Measurements from ENCODE around the gene TEX36.

GRCh38 chr10:124165141-124165496, 71.7 kb upstream of the CHST15 start:
- RRBS = no CpG with 5 or more reads among the region's 4 CpGs

- RRBS = no CpG with 5 or more reads among the region's 20 CpGs
Measured at GRCh38 chr10:124172066-124172936, 78.9 kb upstream of the CHST15 start.

GRCh38 chr10:124416614-124417315, 2.0 kb downstream of the OAT start:
- RRBS = no CpG with 5 or more reads among the region's 8 CpGs

DNA sequence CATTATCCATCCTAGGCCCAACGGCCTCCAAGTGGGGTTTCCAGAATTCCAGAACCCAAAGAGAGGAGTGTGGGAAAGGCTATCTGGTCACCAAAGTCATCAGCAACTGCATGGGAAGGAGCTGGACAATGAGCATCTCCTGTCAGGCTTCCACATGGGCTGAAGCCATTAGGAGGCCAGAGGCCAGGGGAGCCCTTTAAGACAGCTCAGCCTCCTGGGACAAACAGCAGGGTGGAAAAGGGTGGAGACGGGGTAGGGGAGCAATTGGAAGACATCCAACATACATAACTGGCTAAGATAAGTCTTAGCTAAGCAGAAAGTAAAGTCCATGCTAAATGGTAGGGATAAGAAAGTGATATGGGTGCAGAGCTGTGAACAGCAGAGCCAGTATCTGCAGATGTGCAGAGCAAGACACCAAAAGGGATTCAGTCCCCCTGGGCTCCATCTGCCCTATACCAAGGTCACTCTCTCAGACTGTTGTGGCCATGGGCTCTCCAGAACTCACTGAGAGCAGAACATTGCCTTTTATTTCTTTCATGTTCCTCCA, 1.6 kb upstream of the OAT start:
- RRBS = no CpG with 5 or more reads among the region's 2 CpGs

GRCh38 chr10:124703540-124704520, 40.3 kb downstream of the FAM53B start:
- RRBS = no CpG with 5 or more reads among the region's 16 CpGs

GRCh38 chr10:124709566-124710201, 34.5 kb downstream of the FAM53B start:
- RRBS = no CpG with 5 or more reads among the region's 14 CpGs

DNA sequence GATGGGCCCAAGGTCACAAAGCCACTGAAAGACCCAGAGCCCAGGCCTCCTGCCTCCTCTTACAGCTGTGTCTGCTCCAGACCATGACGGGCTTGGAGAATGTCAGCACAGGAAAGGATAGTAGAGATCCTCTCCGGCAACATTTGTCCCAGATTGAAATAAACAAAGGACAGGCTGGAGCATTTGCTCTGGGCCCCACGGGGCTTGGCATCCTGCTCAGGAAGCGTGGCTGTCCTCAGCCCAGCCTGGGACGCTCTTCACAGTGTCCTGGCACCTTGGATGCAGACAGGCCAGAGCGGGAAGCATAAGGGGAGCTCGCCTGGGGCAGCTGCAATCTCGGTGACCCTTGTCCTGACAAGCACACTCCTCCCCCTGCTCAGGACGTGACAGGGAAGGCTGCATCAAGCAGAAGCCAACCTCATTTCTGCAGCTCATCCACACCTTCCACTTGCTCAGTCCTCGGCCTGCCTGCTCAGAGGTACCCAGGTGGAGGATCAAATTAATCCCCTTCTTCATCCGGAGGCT, 47.4 kb downstream of the ABRAXAS2 start:
- RRBS = no CpG with 5 or more reads among the region's 11 CpGs

DNA sequence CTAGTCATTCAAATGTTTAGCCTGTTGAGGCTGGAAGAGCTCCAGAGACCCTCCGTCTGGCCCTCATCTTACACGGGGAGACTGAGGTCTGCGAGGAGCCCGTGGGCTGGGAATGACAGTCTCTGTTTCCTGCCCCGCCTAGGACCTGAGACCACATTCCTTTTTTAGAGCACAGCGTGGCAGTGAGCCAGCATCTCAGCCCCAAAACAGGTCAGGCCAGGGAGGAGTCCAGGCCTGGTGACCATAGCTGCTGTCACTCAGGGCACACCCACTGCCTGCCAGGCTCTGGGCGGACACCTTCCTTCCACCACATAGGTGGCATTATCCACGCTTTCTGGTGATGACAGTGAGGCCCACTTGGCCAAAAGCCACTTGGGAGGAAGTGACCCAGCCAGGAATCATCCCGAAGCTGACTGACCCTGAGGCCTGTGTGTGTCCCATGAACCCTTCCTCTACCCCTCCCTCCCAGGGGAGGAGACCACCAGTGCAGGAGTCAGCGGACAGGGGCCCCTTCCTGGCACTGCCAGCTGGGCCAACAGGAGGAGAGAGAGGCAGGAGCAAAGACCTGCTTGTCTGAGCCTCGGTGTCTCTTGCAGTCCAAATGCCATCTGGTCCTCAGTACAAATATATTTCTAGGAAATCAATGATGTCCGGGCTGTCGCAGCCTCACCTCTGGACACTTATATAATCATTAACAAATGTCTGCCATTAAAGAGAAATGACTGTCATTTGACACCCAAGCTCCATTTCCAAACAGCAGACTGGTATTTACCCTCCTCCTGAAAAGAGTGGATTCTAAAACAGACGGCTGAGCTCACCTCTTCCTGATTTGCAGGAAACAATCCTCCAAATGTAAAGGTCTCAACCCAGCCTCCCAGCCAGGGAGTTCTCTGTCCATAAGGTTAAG, 62.9 kb downstream of the ABRAXAS2 start:
- RRBS = no CpG with 5 or more reads among the region's 14 CpGs

DNA sequence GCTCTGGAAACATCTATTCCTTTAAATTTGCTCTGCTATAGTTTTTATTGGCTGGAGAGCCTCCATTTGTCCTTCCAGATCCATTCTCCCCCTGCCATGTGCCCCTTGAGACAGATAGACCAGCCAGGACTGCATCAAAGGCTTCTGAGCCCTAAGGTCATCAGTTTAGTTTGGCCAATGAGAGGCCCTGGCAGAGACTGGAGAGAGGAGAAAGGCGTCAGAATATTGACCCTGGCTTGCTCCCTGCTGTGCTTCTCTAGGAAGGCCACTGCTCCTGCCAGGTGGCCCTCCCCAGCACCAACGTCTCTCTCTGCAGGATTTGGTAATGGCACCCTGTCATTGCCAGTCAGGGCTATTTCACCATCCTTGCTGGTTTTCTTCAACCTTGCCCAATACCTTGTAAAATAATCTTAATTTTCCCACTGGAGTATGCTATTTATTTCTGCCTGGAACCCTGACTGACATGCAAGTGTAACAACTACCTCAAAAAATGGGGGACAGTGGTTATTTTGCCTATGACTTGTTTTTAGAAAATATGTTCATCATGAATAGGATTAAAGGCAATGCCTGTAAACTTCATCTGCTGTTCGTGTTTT, 38.8 kb upstream of the ZRANB1 start:
- RRBS = no CpG with 5 or more reads among the region's 3 CpGs

- RRBS = no CpG with 5 or more reads among the region's 14 CpGs
Measured at GRCh38 chr10:124984283-124985245, 42.6 kb downstream of the ZRANB1 start.

DNA sequence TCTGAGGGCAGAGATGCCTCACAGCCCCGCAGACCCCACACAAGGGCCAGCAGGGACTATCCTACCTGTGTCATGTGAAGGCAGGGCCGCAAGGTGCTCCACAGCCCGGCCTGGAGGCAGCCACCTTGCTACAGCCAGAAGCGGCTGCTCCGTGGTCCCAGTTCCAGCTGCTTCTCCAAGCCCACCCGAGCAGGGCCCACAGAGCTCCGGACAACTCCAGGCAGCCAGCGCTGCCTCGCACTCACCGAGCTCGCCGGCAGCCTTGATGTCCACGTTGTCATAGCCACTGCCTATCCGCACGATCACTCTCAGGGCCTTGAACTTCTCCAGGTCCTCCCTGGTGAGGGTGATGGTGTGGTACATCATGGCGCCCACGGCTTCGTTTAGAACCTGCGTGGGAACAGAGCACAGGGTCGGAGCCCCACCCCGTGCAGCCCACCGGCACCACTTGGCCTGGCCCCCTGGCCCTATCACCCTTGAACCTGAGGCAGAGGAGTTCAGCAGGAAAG, 25.1 kb downstream of the CTBP2 start:
- RRBS = 88% methylated on average over 9 of the region's 22 CpGs

DNA sequence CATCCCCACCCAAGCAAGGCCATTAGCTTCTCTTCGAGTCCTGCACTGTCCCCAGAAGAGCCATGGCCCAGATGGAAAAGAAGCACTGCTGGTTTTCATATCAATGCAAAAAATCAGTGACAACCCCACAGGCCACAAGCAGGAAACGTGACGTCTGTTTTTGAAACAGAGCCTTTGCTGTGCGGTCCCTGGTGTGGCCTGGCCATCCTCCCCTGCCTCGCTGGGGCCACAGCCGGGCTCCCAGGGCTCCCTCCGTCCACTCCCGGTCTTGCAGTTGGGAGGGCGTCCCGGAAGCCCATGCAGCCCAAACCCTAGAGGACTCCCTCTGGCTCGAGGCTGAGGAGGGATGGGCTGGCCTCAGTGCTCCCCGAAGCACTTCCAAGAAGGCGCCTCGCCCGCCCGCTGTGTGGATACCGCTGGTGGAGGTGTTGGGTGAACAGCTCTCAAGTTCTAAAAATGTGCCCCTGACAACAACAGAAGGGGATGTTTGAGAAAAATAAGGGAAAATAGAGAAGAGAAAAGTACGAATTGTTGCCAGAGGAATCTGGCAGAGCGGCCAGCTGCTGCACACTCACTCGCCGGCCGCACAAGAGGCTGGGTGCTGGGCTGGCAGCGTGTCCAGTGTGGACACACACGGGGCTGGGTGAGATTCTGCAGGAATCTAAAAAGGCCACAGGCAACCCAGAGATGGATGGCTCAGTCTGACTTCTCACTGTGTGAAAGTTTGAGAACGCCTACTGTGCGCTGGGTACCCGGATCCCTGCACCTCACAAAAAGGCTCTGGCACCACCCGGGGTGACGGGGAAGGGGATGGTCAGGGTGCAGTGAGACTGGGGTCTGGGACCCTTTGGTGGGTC, 12.4 kb downstream of the CTBP2 start:
- RRBS = no CpG with 5 or more reads among the region's 29 CpGs

DNA sequence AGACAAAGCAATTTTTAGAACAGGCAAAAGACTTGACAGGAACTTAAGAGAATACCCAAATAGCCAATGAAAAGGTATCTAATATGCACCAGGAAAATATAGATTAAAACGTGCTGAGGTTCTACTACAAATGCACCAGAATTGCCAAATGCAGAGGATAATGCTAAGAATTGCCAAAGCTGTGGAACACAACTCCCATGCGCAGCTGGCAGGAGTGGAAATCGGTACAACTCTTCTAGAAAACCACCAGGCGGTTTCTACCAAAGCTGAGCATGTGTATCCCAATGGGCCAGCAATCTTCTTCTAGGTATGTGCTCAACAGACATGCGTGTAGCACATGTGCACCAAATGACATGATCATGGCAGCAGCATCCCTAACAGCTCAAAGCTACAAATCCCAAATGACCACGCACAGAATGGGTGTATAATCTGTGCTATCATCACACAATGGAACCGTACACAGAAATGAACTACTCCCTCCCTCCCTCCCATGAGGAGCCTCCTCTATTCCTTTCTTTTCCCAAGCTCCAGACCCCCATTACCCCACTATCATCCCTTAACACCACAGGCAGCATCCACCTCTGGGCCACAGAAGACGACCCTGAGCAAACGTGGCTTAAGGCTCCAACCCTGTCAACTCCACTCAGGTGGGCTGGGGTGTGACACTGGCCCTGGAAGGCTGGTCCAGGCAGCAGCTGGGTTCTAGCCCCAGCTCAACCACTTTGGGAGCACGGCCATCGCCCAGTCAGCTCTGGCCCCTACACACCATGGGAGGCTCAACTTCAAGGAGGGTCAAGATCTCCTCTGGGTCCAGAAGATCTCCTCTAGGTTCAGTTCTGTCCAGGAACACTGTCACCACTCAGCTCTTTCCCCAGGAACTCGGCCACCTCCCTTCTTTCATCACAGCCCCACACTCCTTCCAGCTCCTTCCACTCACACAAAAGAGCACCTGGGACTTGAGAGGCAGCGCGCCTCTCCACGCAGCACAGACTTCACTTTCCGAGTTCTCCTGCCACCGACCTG, 48.1 kb upstream of the CTBP2 start:
- RRBS = no CpG with 5 or more reads among the region's 17 CpGs

DNA sequence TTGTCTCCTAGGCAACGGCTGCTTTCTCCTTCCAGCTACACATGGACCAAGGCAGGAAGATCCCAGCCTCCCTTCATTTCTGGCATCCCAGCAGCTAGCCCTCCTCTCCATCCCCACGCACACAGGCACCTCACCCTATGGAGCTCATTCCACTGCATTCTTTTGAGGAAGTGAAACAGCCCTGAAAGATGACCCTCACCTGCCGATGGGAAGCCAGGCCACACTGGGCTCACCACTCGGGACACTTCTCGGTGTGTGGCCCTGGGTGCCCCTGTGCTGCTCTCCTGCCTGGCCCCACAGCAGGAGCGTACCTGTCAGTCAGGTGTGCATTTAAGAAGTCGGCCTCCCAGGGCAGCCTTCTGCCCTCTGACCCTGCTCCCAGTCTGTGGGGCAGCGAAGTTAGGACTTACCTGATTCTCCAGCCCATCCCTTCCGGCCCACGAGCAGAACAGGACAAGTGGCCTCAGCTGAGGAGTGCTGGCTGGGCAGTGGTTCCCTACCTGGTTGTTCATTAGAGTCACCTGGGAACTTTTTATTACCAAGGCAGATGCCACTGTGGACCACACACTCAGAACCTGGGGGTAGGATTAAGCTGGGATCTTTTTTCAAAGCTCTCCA, 107.8 kb upstream of the CTBP2 start:
- RRBS = no CpG with 5 or more reads among the region's 10 CpGs

GRCh38 chr10:125138650-125139483, 111.0 kb upstream of the CTBP2 start:
- RRBS = no CpG with 5 or more reads among the region's 14 CpGs

GRCh38 chr10:125151523-125152096, 123.7 kb upstream of the CTBP2 start:
- RRBS = 73% methylated on average over 12 of the region's 51 CpGs

GRCh38 chr10:125155175-125155607, 127.3 kb upstream of the CTBP2 start:
- RRBS = no CpG with 5 or more reads among the region's 5 CpGs

DNA sequence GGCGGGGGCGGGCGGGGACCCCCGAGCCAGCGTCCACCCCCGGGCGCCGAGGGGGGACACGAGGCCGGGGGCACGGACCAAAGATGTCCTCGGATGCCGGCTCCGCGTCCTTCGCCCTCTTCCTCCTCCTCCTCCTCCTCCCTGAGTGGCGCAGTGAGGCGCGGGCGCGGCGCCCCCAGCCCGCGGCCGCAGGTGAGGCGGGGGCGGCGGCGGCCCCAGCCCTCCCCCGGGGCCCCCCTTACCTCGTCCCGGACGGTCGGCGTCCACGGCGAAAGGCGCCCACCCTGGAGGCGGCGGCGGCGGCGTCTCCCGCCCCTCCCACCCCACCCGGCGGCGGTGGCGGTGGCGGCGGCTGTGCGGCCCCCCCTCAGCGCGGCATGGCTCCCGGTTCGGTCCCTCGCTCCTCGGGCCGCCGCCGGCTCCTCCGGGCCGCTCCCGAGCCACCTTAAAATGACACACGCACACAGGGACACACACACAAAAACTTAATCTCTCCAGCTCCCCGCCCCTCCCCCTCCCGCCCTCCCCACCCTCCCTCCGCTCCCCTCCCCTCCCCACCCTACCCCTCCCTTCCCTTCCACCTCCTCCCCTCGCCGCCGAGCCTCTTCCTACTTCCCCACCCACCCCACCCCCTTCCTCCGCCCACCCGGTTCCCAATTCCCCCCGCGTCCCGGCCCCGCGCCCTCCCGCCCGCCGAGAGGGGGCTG, 132.4 kb upstream of the CTBP2 start:
- RRBS = under 1% methylated on average over 16 of the region's 80 CpGs

- RRBS = no CpG with 5 or more reads among the region's 3 CpGs
Measured at GRCh38 chr10:125662008-125662461, 20.9 kb downstream of the TEX36 start.

GRCh38 chr10:125682982-125683379, at the start of gene TEX36:
TEX36 (minus strand) TSS chr10:125683163.
- RRBS = no CpG with 5 or more reads among the region's 3 CpGs

All from AG10803 (cell line).